Thoracic aorta endothelial cell (primary cell): ENCODE results near the gene ETFRF1.

GRCh38 chr12:22691743-22692173 lies 66.8 kb downstream of the ETNK1 start:
- CAGE, long polyA plus RNA = no peak

- CAGE, long polyA plus RNA = no peak
Observed at GRCh38 chr12:22760418-22760614, 135.3 kb downstream of the ETNK1 start.

DNA sequence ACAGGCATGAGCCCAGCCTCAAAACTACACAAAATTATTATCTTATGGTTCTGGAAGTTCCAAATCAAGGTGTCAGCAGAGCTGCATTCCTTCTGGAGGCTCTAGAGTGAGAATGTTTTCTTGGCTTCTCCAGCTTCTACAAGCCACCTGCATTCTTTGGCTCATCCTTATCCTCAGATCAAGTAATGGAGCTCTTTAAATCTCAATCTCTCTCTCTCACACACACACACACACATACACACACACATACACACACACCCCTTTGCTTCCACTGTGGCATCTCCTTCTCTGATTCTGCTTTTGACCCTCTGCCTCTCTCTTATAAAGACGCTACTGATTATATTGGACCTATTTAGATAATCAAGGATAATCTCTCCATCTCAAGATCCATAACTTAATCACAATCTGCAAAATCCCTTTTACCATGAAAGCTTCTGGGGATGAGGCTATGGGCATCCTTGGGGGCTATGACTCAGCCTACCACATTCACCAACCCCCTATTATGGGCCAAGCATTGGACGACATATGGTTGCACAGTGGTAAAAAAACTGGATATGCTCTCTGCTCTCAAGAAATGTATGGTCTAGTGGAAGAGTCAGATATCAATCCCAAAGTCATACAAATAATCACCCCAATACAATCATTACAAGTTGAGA lies 12.3 kb downstream of the BCAT1 start:
- CAGE, long polyA plus RNA = no peak

- CAGE, long polyA plus RNA = no peak
Observed at GRCh38 chr12:24951502-24951872, 2.6 kb upstream of the BCAT1 start.

- CAGE, long polyA plus RNA = no peak
Observed at GRCh38 chr12:25194908-25196165, at the start of gene ETFRF1. TSS of gene ETFRF1 (plus strand) at chr12:25195237.

DNA sequence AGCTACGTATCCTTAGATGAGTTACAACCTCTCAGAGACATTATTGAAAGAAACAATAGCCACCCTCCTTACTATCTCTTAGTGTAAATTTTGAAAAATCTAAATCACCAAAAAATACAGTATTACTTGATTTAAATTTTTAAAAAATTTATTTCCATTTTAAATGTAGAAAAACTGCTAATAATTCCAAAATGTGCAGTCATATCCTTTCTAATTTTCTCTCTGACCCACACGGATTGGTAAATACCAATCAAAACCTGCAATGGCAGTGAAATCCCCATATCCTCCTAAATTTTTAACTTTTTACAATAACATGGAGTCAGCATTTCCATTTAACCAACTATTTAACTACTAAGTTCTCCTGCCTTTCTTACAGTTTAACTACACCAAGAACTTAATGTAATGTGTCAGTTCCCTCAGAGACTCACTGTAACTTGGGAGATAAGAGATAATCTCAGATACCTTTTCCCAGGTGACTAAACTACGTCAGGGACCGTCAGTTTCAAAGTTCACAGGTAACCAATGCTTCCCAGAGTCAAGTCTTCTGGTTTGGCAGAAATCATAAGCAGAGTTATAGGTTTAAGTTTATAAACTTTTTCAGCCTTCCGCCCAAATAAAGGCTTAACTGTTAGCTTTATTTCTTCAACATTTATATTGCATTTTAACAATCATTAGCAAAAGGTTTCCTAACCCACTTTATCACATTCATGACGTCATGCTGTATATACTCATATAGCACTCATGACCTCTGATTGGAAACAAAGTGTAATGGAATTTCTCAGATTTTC lies 7.7 kb downstream of the KRAS start:
- CAGE, long polyA plus RNA = no peak

DNA sequence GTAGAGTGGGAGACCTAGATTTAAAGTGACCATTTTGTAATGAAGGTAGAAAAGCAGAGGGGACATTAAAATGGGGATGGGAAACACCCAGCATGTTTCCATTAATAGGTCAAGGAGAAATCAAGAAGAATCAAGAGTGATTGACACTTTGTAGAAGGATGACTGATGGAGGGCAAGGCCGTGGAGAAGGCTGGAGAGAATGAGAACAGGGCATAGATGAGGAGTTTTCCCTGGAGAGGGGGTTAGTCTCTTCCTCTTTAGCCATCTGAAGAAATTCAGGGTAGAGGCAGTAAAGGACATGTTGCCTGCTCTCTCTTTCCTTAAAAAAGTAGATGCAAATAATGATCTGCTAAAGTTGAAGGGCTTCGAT lies 71.9 kb upstream of the KRAS start:
- CAGE, long polyA plus RNA = no peak

- CAGE, long polyA plus RNA = no peak
Observed at GRCh38 chr12:25377334-25377812, 126.6 kb upstream of the KRAS start.

DNA sequence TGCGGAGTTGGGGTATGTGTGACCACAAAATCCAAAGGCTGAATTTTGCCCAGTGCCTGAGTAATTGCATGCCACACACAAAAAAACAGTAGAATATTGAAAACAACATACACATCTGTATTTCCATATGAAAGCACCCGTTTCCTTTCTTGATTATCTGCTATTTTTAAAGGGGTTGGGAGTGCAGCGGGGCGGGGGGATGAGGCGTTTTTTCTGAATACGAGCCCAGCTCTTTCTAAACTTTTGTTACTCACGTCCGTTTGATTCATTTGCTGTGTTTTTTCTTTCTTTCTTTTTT lies 768 bp upstream of the RASSF8 start:
- CAGE, long polyA plus RNA = no peak

- CAGE, long polyA plus RNA = no peak
Observed at GRCh38 chr12:26116826-26117166, 8.0 kb downstream of the BHLHE41 start.

DNA sequence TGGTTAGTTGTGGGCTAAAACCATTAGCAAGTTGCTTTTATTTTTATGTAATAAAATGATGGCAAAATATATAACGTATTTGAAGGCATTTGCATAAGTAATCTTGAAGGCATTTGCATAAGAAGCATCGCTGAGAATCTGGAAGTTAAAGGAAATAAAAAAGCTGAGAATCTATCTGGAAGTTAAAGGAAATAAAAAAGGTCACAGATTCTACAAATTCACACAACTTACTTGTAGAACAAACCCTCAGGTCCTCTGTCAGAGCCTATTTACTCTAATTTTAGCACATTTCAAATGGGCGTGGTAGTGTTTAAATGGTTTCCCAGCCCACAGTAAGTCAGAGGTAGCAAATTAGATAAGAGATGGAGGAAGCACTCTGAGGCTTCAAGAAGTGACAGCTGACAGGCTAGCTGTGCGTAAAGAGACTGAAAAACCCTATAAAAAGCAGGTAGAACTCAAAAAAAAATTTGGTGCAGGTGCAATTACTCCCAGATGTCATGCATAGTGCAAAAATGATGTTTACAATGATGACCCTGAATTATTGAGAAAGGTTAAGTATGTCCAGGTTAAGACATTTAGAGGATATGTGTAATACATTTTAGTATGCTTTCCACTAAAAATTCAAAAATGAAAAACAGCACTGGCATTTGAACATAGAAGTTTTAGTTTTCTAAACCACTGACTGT lies 7.5 kb downstream of the BHLHE41 start:
- CAGE, long polyA plus RNA = no peak

DNA sequence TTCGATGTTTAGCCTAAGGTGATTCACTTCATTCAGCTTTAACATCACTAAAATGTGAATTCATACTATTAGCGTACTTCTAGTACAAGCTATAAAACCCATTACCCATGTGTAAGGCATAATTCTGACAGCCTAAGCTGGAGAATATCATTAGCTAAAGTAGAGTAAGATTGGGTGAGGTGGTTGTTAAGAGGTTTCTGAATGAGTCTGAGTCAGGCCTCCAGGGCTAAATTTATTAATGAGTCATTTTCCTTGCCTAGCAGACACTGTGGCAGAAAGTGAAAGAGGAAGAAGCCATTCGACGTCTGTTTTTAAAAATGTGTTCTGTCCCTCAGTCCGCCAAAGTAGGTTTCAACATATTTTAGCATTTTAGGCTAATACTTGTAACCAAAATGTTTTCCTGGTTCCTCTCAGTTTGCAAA lies 103.6 kb downstream of the SSPN start:
- CAGE, long polyA plus RNA = no peak

GRCh38 chr12:26384772-26385715 lies 189.7 kb downstream of the SSPN start:
- CAGE, long polyA plus RNA = no peak

DNA sequence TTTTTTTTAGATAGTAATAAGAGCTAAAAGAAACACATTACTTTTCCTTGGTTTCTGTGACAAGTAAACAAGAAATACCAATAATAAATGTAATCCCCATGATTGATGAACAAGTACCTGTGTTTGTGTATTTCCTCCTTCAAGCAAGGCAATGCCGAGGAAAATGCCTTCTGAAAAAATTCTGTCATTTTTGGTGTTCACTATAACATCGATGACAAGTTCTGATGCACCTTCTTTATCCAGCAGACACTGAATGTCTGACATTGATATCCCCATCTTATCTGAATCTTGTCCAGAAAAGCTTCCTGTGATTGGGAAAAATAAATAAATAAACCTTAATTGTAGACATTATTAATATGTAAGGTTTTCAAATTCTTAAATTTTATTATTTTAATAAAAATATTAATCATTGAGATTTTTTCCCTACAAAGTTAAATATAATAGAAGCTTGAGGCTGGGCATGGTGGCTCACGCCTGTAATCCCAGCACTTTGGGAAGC lies 298.7 kb downstream of the SSPN start:
- CAGE, long polyA plus RNA = no peak

GRCh38 chr12:26510999-26511537 lies 315.7 kb downstream of the SSPN start:
- CAGE, long polyA plus RNA = no peak

GRCh38 chr12:26525830-26526316 lies 307.1 kb downstream of the ITPR2 start:
- CAGE, long polyA plus RNA = no peak

DNA sequence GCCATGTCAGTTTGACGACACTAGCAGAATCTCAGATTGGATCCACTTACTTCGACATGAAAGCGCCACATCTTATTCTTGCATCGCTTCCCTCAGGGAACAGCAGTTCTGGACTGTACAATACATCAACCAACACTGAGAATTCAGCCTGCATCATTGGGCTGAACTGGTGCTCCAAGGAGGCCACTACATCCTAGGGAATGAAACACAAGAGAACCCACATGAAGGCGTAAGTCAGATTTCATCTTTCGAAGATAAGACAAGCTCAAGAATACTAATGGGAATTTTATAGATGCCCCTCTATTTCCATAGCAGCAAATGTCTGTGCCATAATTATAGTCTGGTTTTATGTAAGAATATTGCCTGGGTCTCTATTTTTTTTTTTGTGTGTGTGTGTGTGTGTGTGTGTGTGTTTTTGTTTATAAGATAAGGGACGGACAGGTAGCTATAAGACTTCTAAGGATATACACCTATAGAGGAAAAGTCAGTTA lies 276.8 kb downstream of the ITPR2 start:
- CAGE, long polyA plus RNA = no peak

GRCh38 chr12:26612784-26613529 lies 220.0 kb downstream of the ITPR2 start:
- CAGE, long polyA plus RNA = no peak

DNA sequence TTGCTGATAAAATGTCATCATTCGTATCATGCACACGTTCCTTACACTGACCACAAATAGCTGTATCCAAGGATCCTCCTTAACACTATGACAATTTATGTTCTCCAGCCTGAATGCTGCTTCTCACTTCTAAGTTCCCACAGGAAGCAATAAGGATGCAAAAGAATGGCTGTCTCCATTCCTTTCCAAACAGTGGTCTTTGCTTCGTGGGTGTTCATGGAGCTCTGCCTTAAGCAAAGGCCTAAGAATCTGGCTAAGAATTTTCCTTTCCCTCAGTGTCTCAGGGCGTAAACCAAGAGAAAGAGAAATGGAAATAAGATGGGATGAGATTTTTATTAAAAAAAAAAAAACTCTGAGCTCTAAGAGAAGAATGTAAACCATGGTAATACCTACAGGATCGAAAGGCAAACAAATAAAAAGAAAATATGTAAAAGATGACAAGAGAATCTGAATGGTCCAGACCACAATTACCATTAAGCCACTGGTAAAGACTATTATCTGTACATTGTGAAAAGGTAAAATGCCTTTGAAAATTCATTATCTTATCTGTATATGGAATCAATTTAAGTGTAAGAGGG lies 200.1 kb downstream of the ITPR2 start:
- CAGE, long polyA plus RNA = no peak

GRCh38 chr12:26651669-26652564 lies 181.1 kb downstream of the ITPR2 start:
- CAGE, long polyA plus RNA = no peak